Thoracic aorta endothelial cell (primary cell): ENCODE measurements around the genes MFSD11 and MGAT5B.

GRCh38 chr17:76733786-76734336 lies 3.3 kb downstream of the SRSF2 start:
- CAGE, long polyA plus RNA: no peak

DNA sequence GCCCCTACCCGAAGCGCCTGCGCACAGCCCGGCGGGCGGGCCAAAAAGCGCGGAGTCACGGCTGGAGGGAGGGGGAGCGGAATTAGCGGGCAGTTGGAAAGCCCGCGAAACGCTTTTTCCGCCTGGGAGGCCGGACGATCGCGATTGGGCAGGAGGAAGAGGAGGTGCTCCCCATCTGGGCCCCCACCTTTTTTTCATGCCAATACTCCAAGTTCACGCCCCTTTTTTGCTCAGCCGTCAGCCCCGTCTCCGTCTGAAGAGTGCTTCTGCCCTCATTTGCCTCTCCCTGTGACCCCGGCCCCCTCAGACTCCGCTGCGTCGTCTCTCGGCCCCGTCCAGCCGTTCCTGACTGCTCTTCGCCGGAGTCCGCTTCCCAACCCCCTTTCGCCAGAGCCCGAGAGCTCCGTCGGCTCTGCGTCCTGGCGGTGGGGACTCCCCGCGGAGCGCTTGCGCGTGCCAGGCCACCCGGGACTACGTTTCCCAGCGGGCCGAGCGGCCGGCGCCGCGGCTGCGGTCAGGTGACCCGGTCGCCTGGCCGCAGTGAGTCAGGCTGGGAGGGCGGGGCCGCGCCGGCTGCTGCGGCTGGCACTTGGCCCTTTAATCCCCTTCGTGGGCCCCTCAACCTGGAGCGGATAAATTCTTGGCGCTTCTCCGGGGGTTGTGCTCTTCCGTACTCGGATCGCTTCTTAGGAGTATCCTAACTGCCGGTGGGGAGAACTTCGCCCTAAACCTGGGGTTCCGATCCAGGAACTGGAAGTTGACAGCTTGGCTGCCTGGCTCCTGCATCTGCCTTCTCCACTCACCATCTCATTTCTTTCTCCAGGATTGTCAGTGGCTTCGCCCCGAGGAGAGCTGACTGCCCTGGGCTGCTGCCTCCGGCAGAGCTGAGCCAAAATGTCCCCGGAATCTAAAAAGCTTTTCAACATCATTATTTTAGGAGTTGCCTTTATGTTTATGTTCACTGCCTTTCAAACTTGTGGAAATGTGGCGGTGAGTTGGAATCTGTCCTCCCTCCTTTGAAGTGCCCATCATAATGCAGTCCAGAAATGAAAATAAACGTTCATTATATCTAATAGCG lies at the start of gene MFSD11:
Gene MFSD11 (plus strand): TSS at position 661 of the 1,078 bp plus-strand sequence.
- CAGE, long polyA plus RNA: no peak

DNA sequence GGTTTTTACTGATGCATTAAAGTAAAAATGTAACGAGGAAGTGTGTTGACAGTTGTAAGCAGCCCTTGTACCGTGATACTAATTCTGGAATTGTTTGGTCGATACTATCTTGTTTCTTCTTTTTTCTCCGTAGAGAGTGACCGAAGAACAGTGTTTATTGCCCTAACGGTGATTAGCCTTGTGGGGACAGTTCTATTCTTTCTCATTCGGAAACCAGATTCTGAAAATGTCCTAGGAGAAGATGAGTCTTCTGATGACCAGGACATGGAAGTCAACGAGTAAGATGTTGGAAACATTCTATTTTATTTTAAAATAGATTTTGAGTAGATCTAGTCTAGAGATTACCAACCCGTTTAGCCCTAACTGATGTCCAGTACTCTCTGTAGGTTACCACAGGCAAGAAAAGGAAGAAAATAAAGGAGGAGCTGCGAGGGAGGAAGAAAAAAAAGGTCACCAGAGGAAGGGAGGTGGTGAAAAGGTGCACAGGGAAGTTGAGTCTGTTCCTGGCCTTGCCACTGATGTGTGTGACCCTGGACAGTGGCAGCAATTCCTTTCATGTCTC lies 6.4 kb downstream of the MFSD11 start:
- CAGE, long polyA plus RNA: no peak

- CAGE, long polyA plus RNA: no peak
Observed at GRCh38 chr17:76791437-76791882, 53.5 kb downstream of the MFSD11 start.

DNA sequence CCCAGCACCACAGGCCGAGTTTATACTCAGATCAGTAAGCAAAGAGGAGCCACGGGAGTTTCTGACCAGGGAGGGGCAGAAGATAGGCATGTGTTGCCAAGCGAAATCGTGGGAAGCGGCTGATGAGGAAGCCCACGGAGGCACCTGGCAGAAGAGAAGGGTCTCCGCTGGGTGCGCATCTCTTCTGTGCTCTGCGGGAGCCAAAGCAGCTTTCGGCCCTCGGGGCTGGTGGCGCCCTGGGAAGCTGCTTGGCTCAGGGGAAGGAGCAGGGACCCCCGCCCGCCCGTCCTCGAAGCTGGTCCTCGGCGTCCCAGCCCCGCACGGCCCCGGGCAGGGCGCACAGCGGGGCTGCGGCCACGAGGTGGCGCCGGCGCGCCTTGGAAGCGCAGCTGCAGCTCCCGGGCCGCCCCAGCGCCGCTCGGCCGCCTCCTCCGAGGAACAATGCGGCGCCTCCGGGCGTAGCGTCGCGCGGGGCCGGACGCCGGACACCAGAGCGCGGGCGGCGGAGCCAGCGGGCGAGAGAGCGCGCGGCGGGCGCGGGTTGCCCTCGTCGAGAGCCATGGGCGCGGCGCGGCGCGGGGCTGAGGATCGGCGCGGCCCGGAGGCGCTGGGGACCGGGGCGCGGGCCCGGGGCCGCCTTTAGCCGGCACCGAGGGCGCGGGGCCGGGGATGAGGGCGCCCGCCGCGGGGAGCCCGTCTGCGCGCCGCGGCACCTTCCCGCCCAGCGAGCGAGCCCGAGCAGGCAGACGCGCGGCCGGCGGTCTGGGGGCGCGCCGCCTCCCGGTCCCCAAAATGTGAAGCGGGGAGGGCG lies at the start of gene MGAT5B:
Gene MGAT5B (plus strand): TSS at position 417 of the 811 bp plus-strand sequence.
- CAGE, long polyA plus RNA: no peak

DNA sequence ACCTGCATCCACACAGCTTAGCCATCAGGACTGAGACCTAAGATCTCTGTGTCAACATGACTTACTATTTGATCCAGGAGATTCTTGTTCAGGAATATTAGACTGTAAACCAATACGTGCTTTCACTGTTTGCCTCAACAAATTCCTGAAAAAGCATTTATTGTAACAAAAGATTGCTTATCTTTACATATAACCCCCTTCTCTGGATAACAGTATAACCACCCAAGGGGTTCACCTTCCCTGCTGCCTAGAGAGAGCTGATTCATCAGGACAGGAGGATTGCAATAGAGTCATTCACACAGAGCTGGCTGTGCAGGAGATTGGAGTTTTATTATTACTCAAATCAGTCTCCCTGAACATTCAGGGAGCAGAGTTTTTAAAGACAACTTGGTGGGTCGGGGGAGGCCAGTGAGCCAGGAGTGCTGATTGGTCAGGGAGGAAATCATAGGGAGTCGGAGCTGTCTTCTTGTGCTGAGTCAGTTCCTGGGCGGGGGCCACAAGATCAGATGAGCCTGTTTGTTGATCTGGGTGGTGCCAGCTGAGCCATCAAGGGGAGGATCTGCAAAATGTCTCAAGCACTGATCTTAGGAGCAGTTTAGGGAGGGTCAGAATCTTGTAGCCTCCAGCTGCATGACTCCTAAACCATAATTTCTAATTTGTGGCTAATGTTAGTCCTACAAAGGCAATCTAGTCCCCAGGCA lies 3.0 kb upstream of the SEC14L1 start:
- CAGE, long polyA plus RNA: no peak

DNA sequence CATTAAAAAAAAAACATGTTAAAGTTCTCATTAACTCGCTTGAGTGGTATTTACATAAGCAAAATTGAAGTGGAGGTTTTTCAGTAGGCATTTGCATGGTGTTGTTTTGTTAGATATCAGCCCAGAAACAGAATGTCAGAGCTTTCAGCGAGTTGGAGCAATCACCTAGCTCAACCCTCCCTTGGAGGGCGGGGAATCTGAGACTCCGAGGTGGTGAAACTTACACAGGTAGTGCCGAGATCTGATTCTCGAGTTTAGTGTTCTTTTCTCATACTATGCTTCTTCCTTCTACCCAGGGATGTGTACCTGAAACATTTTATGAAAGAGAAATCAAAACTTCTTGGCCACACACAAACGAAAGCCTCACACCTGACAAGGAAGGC lies 6.6 kb downstream of the SEC14L1 start:
- CAGE, long polyA plus RNA: no peak

DNA sequence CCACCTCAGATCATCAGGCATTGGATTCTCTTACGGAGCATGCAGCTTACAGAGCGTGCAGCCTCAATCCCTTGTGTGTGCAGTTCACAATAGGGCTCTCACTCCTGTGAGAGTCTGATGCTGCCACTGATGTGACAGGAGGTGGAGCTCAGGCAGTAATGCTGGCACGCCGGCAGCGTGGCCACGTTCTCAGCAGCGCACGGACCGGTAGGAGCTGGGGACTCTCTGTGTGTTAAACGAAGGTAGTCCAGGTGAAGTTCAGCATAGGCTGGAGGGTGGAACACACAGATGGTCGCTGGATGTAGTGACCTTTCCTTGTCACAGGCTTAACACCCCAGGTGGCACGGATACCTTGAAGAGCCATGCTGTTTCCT lies 37.8 kb downstream of the SEC14L1 start:
- CAGE, long polyA plus RNA: no peak

DNA sequence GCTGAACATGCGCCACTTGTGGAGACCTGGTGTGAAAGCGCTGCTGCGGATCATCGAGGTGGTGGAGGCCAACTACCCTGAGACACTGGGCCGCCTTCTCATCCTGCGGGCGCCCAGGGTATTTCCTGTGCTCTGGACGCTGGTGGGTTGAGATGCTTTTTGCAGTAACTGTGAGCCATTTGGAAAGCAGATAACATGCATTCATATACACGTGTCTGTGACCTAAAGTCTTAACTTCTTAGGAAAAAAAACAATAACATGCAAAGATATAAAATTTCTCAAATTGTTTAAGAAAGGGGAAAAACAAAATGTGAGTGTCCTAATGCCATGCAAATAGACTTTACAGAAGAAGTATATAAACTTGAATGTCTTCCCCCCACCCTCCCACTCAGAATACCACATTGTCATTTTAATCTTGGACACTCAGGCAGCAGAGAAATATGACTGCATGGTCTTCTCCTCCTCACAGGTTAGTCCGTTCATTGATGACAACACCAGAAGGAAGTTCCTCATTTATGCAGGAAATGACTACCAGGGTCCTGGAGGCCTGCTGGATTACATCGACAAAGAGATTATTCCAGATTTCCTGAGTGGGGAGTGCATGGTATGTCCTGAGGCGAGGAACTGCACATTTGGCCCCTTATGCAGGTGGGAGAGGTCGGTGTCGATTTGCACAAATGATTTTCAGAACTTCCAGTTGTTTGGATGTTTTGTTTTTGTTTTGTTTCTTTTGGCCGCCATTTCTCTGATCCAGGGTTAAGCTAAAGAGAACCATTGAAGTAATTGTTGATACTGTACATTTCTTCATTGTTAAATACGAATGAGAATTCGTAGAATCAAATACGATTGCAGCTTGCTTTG lies 65.7 kb downstream of the SEC14L1 start:
- CAGE, long polyA plus RNA: no peak

DNA sequence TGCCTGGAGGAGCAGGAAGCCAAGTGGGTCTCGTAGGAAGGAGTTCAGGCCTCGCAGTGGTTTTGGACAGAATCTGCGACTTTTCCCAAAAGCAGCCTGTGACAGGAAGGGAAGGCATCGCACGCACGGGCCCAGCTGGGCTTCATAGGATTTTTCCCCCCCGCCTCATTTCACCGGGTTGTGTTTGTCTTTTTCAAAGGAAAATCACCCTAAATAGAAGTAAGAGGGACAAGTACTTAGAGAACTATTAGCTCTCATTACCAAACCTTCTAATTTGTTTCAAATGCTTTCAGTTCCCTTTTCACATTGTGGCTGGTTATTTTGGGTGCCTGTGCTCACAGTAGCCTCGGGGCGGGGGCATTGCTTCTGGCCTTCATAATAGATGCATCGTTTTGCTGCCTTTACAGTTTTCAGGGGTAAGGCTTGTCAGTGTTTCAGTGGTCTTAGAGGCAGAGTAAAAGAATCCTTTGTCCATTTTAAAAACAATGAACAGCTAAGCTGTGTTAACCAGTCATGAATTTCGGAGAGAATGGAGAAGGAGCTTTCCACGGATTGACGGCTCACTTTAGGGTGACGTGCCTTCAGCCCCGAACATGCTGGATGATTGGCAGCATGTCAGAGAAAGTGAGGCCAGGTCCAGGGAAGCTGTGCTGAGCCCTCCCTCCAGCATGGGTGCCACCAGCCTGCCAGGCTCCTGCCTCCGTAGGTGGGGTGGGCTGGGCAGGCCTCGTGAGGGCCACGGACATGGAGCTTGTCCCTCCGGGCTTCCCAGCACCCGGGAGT lies 68.8 kb upstream of the SEPTIN9 start:
- CAGE, long polyA plus RNA: no peak

DNA sequence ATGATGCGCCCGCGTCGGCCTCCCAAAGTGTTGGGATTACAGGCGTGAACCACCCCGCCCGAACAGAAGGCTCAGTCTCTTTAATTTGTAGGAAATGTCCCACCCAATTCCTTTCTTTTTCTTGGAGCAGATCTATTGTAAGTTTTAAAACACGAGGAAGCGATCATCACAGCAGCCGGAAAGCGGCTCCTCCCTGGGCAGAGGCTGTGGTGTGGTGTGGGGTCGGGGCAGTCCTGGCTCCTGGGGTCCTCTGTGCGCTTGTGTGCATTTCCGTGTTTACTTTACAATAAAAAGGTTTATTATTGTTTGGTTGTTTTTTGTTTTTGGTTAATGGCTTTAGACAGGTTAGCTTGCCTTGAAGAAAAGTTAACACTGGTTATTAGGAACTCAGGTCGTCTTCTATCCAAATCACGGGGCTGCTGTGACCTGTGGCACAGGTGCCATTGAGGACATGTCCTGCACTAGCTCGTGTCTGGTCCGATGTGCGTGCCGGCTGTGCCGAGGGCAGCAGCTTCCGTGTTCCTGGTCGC lies 57.5 kb upstream of the SEPTIN9 start:
- CAGE, long polyA plus RNA: no peak

DNA sequence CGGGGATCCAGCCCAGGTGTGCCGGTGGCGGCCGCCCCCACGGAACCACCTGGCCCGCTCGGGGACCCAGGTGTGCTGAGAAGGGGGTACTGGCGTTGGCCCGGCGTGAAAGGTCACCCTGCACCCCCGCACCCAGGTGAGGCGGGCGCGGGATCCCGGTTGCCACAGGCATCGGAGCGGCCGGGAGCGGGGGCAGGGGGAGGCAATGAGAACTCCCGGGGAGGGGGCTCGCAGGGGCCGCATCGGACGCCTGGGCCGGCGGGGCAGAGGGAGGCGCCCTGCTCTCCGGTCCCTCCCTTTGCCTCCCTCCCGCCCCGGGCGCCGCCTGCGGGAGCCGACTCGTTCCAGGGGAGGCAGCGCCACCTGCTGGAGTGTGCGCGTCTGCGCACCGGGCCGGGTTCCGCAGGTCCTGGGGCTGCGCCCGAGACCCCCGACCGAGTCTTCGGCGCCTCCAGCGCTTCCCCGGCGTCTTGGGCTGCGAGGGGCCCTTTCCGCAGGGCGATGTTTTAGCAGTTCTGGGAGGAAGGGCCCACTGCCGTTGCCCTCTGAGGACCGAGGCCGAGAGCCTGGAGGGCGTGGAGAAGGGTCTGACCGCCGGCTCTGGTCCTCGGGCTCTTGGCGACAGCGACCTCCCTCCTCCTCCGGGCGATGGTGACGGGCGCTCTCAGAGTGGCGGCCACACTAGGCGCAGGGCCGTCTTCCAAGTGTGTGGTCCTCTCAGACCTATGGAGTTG lies 34.3 kb upstream of the SEPTIN9 start:
- CAGE, long polyA plus RNA: no peak

- CAGE, long polyA plus RNA: no peak
Observed at GRCh38 chr17:77342303-77342815, 61.1 kb downstream of the SEPTIN9 start.

GRCh38 chr17:77471667-77472540 lies 190.6 kb downstream of the SEPTIN9 start:
- CAGE, long polyA plus RNA: no peak

- CAGE, long polyA plus RNA: no peak
Observed at GRCh38 chr17:77479364-77480450, 198.4 kb downstream of the SEPTIN9 start.

DNA sequence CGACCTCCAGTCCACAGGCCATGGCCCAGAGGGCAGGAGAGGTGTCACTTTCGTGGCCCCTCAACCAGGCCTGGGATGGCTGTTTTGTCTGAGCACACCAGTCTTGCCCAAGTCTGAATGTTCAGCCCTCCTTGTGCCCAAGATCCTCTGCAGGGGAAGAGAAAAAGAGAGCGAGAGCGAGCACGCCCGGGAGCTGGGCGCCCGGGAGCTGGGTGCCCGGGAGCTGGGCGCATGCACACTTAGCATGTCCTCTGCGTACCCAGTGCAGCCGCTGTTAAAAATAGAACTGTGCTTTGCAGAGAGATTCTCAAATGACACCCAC lies 273.8 kb downstream of the SEPTIN9 start:
- CAGE, long polyA plus RNA: no peak

DNA sequence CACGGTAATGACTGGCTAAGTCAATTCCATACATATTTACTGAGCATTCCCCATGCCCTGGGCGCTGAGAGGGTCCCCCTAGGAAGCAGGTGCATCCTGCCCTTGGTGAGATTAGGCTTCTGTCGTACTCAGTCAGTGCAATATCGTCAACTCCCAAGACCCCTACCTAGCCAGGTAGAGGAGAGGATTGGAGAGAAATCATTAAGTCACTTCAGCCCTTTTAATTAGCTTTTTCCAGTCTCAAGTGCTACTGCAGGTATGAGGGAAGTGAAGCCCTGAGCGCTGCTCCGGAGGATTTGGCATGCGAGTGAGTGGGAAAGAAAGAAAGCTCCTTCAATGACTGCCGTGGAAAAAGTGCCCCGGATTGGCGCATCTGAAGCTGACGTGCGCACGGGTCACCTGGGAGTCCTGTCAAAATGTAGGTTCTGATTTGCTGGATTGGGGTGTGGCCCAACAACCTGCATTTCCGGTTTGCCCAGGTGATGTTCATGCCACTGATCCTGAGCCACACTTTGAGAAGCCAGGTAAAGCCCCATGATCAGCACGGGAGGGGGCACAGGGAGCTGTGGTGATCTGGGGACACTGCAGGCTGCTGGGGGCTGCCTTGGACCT lies 309.9 kb downstream of the SEPTIN9 start:
- CAGE, long polyA plus RNA: no peak

DNA sequence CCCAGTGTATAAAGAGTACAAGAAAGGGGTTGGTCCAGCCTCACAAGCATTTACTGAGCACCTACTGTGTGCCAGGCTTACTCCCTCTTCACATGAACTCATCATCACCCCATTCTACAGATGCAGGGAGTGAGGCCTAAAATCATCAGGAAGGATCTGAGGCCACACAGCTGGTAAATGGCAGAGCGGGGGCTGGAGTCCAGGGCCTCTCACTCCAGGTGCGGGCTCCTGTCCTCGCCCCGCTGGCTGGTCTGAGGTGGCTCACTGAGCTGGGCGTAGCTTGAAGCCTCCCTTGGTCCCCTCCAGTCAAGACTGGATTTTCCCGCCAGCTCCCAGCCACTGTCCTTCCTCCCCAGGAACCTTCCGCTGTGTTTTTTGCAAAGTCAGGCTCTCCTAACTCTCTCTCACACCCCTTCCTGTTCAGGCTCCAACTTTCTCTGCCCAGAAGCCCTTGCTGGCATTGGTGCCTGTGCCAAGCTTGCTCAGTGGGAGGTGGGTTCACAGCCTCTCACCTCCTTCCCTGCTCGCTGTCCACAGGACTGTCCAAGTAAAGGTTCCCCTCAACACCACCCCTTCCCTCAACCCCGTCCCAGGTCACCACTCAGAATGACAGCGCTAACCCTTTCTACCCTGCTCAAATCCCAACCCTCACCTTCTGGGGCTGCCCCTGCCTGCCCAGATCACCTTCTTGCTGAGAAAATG lies 319.7 kb downstream of the SEPTIN9 start:
- CAGE, long polyA plus RNA: no peak

GRCh38 chr17:77677516-77678158 lies 280.9 kb upstream of the TNRC6C start:
- CAGE, long polyA plus RNA: no peak

DNA sequence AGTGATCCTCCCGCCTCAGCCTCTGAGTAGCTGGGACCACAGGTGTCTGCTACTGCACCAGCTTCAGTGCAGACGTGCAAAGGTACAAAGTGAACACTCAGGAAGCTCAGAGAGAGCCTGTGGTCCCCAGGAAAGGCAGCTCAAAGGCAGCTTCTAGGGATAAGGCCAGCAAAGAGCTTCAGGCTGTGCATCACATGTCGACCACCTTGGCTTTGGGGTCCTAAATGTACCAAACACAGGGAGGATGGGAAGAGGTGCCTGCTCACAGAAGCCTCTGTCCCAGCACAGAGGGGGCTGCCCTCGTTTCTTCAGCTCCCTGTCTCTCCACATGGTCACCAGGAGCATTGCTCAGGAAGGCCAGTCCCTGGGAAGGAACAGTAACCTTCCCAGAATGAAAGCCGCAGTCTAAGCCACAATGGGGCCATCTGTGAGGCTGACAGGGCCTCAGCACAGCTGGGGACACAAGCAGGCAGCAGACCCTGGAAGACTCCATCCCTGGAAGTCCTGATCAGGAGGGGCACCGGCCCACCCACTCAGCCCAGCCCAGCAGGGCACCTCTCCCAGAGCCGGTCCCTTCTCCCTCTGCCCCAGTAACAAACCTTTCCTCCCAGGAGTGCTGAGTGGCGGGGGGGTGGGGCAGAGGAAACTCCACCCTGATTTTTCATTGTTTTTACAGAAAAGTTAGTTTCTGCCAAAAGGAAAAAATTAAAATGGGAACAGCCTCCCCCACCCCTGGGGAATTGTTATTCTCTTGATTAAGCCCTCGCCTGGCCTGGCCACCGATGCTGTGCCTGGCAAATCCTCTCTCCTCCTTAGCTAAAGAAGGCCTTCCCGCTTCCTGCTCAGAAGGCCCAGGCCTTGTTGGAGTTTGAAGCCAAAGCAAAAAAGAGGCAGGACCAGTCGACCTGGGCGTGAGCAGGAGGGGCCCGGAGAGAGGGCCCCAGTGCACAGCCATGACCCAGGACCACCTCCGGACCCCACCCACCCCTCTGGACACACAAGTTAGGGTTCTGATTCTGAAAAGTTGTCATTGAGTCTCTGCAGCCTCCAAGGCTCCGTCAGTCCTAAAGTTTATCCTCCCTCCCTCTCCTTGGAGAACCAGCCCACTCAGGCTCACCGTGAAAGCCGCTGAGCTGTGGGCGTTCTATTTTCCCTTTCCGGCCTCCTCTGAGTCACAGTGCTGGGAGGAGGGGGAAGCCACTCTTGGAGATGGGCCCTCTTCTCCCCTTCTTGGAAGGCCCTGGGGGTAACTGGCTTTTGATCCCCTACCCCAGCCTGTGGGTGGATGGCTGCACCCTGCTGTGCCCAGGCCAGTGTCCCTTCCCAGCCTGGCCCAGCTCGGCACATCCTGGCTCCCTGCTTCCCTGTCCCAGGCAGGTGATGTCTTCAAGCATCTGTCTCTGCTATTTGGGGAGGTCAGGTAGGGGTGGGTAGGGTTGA lies 128.5 kb upstream of the TNRC6C start:
- CAGE, long polyA plus RNA: no peak